SJSA1 (cell line): ENCODE measurements around a stretch of chr17.

- RAMPAGE, long total RNA = no peak
These were observed 761 bp upstream of the ITGA2B start for GRCh38 chr17:44390241-44390578.

DNA sequence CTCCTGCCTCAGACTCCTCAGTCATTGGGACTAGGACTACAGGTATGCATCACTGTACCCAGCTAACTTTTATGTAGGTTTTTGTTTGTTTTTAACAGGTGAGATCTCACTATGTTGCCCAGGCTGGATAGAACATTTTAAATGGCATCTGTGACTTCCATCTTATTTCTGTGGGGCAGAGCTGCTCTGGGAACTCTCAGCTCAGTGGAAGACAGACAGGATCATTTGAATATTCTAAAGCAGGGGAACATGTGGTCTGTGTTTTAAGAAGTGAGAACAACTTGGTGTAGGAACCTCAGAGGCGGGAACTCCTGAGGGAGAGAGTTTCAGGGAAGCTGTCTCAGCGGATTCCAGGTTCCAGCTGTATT lies 21.4 kb upstream of the FZD2 start:
- RAMPAGE, long total RNA = no peak

- RAMPAGE, long total RNA = no peak
These were observed 14.9 kb upstream of the FZD2 start for GRCh38 chr17:44542366-44542725.

- RAMPAGE, long total RNA = no peak
These were observed 5.1 kb upstream of the FZD2 start for GRCh38 chr17:44552231-44552634.

- RAMPAGE, long total RNA = no peak
These were observed 4.8 kb upstream of the FZD2 start for GRCh38 chr17:44552635-44552828.

DNA sequence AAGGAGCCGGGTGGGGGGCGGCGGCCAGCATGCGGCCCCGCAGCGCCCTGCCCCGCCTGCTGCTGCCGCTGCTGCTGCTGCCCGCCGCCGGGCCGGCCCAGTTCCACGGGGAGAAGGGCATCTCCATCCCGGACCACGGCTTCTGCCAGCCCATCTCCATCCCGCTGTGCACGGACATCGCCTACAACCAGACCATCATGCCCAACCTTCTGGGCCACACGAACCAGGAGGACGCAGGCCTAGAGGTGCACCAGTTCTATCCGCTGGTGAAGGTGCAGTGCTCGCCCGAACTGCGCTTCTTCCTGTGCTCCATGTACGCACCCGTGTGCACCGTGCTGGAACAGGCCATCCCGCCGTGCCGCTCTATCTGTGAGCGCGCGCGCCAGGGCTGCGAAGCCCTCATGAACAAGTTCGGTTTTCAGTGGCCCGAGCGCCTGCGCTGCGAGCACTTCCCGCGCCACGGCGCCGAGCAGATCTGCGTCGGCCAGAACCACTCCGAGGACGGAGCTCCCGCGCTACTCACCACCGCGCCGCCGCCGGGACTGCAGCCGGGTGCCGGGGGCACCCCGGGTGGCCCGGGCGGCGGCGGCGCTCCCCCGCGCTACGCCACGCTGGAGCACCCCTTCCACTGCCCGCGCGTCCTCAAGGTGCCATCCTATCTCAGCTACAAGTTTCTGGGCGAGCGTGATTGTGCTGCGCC lies 526 bp downstream of the FZD2 start:
- RAMPAGE, long total RNA = no peak

DNA sequence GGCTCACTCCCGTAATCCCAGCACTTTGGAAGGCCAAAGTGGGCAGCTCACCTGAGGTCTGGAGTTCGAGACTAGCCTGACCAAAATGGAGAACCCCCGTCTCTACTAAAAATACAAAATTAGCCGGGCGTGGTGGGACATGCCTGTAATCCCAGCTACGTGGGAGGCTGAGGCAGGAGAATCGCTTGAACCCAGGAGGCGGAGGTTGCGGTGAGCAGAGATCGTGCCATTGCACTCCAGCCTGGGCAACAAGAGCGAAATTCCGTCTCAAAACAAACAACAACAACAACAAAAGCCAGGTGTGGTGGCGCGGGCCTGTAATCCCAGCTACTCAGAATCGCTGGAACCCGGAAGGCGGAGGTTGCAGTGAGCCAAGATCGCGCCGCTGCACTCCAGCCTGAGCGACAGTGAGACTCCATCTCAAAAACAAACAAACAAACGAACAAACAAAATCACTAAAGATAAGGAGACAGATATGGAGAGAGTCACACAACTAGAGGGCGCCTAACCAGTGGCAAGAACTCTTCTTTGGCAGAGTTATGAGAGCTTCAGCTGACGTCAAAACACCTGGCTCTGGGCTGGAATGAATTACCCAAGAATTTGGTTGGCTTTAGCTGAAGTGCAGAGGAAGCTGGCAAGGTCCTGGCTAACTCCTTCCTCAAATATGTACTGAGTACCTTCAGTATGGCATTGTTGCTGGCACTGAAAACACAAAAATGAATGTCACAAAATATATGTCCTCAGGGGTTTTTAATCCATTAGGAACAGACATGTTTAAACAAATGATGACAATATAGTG lies 1.3 kb upstream of the CCDC43 start:
- RAMPAGE, long total RNA = no peak

- RAMPAGE, long total RNA = no peak
These were observed 5.9 kb upstream of the GFAP start for GRCh38 chr17:44921075-44921814.

DNA sequence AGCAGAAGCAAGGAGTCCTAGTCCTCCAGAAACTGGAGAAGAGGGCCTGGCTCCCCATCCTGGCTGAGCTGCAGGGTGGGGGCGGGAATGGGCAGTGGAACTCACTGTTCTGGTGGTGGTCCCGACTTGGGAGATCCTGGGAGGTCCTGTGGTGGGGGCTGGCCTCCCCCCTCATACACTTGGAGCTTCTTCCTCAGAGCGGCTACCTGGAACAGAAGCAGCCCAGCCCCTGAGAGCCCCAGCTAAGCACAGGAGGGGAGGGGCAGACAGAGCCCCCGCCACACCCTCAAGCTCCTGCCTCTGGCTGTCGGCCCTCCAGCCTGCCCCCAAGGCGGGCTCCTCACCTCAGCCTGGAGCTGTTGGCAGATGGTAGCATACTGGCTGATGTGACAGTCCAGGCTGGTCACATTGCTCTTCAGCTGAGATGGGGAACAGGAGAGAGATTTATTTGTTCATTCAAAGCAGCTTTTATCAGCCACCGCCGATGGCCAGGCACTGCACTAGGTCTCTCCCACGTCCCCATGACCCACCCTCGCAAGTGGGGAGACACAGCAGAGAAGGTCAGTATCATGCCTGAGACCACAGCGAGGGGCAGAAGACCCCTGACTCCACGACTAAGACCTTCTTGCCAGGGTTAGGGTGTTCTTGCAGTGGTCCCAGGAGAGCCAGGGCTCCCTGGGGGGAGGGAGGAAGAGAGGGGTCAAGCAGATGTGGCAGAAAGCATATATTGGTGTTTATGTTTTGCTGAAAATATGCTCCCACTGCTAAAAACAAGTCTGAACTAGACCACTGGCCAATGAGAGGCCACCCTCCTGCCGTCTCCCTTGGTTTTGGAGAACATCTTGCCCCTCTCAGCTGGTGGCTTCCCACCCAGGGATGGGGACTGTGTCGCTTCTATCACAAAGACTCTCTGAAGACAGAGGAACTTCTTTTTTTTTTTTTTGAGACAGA lies 14.7 kb downstream of the KIF18B start:
- RAMPAGE, long total RNA = no peak

DNA sequence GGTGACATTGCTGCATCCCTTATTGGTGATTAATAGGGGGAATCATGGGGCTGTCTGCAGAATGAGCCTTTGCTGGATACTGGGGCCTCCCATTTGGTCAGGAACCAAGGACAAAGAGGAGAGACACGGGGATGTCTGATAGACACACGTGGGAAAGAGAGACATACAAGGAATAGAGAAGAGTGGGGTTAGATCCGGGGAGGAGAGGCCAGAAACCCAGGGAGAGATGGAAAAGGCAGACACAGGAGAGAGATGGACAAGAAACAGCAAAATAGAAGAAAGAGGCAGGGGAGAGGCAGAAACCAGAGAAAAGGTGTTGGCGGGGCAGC lies 2.3 kb downstream of the C1QL1 start:
- RAMPAGE, long total RNA = no peak

DNA sequence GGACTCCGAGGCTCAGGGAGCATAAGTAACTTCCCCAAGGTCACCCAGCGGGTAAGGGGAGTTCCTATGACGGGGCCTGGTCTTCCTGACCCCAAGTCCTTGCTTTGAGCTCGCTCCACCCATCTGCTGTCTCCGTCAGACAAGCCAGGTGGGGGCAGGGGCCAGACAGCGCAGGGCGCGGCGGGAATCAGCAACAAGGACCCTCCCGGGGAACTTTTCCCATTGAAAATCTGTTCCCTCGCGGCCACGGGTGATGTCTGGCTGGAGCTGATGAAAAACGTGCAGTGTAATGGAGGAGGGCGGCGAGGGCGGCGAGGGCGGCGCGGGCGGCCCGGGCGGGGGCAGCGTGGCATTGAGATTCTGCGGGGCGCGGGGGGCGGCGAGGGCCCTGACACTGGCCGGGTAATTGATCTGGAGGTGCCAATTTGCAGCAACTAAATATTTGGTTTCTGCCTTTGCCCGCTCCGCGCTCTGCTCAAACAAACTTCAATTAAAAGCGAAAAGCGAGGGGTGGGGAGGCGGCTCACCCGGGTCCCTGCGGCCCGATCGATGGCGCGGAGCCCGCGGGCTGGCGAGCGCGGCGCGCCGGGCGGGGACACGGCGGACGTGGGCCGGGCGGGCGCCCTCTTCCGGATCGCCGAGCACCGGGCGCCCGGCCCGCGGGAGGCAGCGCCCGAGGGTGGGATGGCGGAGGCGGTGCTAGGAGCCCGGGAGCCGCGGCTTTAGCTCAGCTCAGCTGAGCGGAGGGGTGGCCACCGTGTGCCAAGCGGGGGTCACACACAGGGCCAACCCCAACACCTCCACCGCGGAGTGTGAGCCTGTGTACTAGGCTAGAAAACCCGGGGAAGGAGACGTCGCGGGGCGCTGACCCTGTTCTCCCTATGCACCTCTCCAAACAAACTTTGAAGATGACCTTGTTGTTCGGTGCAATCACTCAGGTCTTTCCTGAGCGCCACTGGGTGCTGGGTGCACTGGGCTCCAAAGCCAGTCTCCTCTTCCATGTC lies 32.3 kb downstream of the DCAKD start:
- RAMPAGE, long total RNA = no peak

DNA sequence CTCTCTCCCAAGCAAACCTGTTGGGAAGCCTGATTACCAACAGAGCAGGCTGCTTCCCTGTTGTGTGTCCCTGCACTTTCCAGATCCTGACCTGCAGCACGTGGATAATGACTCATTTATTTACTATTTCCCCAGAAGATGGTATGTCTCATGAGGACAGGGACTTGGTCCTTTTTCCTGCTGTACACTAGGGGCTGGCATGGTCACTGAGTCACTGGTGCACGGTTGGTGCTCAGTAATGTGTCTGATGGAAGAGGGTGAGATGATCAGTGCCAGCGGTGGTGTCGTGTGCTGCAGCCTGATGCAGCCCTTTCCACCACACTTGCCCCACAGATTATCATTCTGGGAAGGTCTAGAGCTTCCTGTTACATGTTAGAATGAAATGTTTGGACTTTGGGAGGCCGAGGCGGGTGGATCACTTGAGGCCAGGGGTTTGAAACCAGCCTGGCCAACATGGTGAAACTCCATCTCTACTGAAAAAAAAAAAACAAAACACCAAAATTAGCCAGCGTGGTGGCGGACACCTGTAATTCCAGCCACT lies 31.0 kb downstream of the NMT1 start:
- RAMPAGE, long total RNA = no peak

DNA sequence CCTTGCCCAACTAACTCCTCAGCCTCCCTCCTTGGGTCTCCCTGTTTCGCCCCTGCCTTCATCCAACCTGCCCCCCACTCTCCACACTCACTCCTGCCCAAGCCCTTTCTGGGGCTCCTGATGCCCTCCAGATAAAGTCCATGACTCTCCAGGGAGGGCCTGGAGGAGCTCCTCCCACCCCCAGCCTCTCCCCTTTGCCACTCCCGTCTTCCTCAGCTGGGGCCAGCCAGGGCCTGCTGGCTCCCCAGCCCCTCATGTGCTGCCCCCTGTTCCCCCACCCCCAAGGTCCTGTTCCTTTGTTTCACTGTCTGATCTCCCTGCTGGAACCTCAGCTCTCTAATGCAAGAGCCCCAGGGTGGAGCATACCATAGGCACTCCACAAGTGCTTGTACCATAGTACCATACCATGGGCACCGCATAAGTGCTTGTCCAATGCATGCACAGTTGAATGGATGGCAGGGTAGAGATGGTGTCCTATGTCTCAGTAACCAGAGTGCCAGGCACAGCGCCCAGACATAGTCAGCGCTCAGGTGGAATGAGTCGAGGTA lies 1.6 kb downstream of the PLCD3 start:
- RAMPAGE, long total RNA = no peak

- RAMPAGE, long total RNA = no peak
These were observed 936 bp downstream of the ACBD4 start for GRCh38 chr17:45136447-45136799.

- RAMPAGE, long total RNA = no peak
These were observed 1.7 kb downstream of the HEXIM1 start for GRCh38 chr17:45149677-45150679.

DNA sequence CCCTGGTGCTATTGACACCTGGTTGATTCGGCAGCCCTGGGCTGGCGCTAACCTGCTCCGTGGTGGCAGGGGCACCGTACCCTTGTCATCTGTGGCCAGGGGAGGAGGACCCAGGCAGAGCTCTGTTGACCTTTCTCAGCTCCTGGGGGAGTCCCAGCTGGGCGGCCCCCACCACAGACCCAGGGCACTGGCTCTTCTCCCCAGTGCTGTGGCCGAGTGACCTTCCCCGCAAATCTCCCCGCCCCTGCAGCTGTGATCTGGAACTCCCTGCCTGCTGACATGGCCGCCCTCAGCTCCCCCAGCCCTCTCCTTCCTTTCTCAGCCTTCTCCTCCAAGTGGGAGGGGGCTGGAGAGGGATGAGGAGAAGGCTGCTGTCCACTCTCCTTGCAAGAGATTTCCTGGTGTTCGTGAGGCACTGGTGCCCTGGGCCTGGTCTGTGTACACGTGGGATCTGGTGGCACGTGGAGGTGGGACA lies 8.0 kb downstream of the FMNL1 start:
- RAMPAGE, long total RNA = no peak

DNA sequence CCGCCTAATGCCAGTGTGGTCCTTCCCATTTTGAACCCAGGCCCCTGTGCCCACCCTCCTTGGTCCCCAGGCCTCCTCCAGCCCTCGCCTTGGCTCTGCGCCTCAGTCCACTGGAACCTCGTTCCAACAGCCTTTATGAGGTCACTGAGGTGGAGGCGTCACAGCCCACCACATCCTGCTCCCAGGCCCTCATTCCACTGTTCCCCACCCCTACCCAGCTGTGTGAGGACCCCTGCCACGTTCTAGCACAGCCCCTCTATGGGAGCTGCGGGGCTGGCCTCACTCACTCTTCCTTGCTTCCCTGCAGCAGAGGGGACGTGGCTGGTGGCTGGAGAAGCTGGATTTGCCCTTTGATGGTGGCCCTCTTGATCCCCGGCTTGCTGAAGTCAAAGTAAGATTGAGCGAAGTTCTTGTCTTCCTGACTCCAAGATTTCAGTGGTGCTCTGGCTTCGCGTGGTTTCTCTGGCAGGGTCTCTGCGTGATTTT lies 7.0 kb downstream of the SPATA32 start:
- RAMPAGE, long total RNA = no peak

DNA sequence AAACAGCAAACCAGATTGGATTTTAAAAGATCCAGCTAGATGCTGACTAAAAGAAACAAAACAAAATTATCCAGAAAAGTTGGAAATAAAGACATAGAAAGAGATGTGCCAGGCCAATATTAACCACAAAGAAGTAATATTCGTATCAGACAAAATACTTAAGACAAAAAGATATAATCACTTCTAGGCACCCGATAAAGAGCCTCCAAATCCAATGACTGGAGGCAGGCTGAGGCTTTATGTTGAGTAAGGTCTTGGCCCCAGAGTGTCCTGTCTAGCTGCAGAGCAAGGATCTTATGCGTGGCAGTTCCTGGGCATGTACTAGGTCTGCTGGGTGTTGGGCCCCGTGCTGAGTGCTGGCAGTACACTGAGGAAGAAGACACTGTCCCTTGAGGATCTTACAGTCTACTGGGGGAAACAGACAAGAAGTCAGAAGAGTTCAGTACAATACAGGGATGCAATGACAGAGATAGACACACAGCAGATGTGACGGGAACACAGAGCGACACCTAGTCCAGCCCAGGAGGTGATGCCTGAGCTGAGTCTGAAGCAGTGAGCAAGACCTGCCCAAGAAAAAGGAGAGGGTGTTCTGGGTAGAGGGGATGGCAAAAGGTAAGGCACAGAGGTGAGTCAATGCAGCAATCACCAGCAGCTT lies 18.3 kb downstream of the MAP3K14 start:
- RAMPAGE, long total RNA = no peak

DNA sequence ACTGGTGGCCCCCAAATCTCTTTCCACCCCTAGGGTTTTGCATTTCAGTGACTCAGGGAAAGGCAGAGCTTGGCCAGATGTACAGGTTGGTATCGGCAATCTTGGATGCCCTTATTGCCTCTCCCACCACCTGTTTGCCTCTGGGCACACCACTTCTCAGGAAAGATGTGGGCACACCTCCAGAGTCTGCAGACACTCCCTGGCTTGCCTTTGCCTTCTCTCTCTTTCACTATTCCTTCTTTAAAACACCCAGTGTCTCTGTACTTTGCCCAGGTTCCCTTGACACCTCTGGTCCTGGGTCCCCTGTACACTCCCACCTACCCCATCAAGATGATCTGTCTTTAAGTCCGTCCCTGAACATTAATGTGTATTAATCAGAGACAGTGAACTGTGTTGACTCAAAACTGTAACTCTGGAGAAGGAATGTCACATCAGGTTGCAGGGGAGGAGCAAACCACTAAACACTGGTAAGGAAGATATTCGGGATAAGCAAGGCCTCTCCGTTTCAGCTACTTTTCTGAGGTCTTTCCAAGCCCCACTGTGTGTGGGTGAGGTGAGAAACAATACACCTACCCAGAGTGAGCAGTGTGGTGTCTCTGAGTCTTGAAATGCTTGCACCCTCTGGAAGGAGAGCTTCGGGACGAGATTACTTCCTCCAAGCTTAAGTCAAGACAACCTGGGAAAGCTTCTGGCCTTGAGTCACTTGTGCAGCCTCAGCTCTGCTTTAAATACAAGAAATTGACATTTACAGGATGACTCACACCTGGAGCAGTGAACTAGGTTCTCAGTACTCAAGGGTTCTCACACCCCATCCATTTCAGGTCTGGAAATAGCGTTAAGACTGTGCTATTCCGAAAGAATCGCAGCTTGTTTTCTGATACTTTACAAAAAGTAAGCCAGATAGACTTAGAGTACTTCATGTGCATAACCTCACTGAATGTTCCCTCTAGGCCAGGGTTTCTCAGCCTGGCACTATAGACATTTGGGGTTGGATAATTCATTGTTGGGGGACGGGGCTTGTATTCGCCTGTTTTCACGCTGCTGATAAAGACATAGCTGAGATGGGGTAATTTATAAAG lies 2.4 kb upstream of the MAP3K14 start:
- RAMPAGE, long total RNA = no peak

DNA sequence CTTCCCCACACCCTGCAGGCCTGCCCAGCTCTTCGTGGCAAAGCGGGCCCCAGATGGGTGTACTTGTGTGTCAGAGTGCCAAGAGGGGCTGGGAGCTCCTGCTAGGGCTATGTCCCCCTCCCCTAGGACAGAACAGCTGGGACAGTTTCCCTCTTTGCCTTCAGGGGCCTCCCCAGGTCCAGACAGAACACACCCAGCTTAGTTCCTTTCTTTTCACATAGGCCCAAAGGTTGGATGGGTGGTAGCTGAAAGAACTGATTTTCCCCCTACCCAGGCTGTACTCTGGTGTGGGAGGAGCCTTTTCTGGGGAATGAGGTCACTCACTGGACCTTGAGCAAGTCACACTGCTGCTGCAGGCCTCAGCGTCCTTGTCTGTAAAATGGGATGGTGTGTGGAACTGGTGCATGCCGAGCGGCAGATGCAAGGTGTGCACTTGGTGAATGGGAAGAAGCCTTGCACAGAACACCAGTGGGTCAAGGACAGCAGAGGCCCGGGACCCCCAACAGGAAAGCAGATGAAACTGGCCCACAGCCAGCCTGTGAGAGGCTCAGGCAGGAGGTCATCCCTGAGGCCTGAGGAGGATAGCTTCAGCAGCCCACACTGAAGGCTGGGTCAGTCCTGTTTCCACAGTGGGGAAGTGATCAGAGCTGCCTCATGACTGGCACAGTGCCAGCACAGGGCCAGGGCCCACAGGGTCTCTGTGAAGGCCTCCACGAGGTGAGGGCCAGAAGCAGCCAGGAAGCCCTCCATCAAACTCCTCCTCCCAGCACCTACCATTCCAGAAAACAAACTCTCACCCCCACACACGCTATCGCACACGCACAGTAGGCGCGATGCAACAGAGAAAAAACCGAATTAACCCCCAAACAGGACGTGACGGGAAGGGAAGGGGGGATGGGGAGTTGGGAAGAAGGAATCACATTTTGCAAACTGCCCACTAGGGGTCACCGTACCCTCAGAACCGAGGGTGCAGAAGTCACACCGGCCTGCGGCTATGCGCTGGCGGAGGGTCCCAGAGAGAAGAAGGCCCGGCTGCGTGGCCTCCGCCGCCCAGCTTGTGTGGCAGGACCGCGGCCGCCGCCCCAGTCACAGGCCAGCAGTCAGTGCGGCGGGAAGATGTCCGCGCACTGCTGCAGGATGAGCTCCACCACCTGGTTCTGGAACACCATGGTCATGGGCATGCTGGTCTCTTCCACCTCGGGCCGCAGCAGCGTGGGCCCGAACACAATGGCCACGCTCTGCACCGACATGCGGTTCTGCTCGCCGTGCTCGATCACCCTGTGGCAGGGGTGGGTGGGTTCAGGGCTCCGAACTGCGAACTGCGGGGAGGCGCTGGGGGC lies 37.8 kb downstream of the ARHGAP27 start:
- RAMPAGE, long total RNA = no peak